SK-N-MC (cell line): ENCODE data around the genes SWSAP1 and ZNF433.

DNA sequence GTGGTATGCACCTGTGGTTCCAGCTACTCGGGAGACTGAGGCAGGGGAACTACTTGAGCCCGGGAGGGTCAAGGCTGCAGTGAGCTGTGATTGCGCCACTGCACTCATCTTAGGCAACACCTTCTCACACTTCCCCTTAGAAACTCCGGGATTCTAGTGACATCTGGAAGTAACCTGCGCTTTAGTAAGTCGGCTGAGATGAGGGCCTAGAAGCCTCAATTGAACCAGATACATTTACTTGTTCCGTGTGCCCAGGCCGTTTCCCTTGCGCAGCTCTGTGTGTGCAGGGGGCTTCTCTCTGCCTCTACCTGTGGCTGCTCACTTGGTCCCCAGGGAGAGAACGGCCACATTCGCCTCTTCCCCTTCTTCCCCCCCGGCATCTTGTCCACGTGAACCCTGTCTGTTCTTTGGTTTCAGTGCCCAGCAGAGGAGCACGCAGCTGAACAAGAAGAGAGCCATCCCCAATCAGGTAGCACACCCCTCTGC, 30.5 kb downstream of the TMED1 start:
- RRBS = 80% methylated on average over 1 of the region's 14 CpGs

- RRBS = no CpG with 5 or more reads among the region's 3 CpGs
These were observed 24.3 kb downstream of the TMED1 start for GRCh38 chr19:10811731-10812019.

- RRBS = no CpG with 5 or more reads among the region's 3 CpGs
These were observed 6.9 kb downstream of the CARM1 start for GRCh38 chr19:10878233-10878678.

DNA sequence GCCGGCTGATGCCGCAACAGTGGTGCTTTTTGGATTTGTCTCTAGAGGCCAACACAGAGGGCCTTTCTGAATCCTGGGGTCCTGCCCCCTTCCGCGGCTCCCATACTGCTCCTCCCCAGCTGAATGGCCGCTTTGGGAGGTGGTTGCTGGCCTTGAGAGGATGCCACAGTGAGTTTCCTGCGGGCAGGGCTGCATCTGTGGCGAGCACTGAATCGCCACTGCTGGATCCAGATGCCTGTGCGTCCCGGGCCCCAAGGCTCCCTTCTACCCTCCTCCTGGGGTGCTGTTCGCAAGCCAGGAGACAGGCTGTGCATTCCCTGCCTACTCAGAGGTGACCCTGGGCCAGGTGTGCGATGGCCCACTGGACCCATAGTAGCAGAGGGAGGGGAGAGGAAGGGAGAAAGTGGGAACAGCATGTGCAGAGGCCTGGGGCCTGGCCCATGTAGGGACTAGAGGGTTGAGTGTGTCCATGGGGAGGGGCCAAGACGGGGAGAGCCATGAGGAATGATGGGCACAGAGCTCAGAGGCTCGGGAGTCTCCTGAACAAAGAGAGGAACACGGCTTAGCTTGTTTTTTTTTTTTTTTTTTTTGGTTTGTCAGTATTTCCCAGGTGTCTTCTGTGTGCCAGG, 27.2 kb downstream of the CARM1 start:
- RRBS = no CpG with 5 or more reads among the region's 15 CpGs

DNA sequence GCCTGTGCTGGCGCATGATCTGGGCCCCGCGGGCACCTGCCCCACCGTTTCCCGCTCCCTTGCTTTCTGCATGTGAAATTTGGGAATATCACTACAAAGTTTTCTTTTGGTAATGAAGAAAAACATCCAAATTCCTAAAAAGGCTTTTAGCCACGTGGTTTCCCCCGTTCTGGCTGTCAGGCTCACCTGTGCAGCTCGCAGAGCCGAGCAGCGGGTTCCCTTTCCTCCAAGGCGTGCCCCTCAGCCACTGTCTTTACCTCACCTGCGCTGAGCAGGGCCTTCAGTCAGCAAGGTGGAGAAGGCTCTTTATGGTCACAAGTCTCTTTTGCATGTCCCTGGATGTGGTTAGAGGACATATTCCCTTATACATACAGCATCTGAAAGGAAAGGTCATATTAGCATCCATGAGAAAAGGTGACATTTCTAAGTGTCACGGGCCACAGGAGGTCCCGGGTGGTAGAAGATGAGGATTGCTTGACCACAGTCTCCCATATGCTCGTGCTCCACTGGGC, 23.8 kb downstream of the SMARCA4 start:
- RRBS = no CpG with 5 or more reads among the region's 15 CpGs

DNA sequence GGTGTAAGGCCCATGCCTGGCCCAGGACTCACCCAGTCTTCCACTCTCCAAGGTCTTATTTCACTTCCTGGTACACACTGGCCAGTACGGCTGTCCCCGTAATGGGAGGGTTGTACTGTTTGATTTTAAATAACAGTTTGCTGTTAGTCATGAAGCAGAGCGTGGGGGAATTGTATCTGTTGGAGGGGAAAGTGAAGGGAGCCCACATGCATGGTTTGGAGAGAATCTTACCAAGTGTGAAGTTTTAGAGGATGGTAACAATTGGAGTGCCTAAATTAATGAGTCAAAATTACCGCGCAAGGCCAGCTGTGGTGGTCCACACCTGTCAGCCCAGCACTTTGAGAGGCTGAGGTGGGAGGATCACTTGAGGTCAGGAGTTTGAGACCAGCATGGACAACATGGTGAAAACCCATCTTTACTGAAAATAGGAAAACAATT, 46.8 kb upstream of the LDLR start:
- RRBS = no CpG with 5 or more reads among the region's 5 CpGs

DNA sequence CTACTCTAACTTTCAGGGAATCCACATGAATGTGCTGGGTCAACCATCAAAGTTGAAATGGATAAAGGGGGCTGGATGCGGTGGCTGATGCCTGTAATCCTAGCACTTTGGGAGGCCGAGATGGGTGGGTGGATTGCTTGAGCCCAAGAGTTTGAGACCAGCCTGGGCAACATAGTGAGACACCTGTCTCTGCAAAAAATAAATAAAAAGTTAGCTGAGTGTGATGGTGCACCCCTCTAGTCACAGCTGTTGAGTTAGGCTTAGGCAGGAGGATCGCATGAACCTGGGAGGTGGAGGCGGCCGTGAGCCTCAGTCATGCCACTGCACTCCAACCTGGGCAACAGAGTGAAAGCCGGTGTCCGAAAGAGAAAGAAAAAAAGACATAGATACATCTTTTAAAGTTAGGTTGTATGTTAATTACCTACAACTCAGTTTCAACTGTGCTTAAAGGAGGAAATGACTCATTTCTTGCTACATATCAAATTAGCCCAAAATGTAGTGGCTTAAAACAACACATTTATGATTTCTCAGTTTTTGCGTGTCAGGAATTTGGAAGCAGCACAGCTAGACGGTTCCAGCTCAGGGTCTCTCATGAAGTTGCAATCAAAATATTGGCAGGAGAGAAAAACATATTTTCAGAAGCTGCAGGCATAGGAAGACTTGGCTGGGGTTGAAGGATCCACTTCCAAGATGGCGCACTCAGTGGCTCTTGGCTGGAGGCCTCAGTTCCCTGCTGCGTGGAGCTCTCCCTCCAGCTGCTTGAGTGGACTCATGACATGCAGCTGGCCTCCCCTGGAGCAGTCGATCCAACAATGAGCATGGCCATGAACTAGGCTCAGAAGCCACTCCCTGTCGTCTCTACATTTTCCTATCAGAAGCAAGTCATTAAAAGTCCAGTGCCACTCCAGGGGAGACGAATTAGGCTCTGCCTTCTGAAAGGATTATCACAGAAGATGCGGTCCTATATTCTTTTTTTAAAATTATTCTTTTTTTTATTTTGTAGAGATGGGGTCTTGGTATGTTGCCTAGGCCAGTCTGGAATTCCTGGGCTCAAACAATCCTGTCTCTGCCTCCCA, 7.0 kb downstream of the LDLR start:
- RRBS = no CpG with 5 or more reads among the region's 15 CpGs

DNA sequence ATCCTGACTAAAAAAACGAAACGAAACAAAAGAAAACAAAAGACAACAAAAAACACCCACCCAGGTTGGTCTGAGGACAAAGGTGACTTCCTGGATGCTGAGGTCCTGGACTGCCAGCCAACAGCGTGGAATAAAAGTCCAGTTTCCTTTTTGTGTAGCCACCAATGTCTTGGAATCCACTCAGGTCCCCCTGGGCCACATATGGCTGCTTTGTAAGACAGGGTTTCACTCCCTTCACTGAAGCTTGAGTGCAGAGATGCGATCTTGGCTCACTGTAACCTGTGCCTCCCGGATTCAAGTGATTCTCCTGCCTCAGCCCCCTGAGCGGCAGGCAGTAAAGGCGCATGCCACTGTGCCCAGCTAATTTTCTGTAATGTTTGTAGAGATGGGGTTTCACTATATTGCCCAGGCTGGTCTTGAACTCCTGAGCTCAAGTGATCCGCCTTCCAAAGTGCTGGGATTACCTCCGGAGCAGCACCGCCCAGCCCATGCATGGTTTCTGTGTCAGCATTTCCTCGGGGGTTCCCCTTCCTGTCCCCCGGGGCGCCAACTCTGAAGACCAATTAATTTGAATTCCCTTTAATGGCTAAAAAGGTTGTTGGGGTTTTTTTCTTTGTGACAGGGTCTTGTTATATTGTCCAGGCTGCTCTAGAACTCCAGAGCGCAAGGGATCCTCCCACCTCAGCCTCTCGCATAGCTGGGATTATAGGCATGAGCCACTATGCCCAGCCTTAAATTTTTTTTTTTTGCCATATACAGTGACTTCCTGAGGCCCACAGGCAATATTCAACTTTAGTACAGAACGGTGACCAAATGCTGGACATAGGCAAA, 17.5 kb downstream of the KANK2 start:
- RRBS = 10% methylated on average over 4 of the region's 16 CpGs

- RRBS = no CpG with 5 or more reads among the region's 10 CpGs
These were observed 16.9 kb downstream of the KANK2 start for GRCh38 chr19:11180495-11180894.

GRCh38 chr19:11374322-11375369, at the start of gene SWSAP1:
SWSAP1 (plus strand) TSS chr19:11374666.
- RRBS = 1% methylated on average over 5 of the region's 51 CpGs

GRCh38 chr19:11378161-11378619, 3.7 kb downstream of the SWSAP1 start:
- RRBS = 74% methylated on average over 2 of the region's 8 CpGs

DNA sequence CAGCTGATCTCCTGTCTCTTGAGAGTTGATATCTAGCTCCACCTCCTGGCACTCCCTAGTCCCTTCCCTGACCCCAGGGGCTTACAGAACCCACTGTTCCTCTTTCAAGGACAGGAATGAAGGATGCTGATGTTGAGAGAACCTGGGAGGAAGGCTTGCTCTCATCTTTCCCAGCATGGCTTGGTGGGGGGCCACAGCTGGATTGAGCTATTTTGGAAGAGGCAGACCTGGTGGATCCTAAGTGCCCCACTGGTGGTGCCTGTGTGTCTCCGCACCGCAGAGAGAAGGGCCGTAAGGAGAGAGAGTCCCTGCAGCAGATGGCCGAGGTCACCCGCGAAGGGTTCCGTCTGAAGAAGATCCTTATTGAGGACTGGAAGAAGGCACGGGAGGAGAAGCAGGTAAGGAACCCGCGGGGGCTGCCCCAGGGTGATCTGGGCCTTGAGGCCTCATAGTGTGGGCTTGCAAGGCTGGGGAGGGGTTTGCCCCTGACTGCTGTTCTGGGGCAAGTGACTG, 5.6 kb downstream of the PRKCSH start:
- RRBS = no CpG with 5 or more reads among the region's 10 CpGs

DNA sequence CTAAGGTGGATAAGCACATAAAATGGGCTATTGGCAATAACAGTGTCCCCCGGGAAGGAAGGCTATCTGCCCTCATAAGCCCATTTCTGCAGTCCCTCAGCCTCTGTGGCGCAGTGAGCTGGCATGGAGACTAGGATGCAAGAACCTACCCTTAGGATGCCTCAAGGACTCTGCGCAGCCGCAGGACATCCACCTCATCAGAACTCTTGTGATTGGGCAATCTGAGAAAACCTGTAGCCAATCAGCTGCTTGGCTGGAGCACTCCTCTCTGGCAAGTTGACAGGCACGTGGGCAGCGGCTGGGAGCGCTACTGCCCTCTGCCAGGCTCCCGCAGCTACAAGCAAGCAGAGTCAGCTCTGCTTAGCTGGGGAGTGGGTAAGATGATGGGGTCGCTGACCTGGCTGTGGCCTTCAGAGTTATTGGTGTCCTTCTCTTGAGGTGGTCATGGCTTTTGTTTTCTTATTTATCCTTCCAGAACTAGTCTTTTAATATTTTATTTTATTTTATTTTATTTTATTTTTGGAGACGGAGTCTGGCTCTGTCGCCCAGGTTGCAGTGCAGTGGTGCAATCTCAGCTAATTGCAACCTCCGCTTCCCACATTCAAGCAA, 1.6 kb upstream of the ECSIT start:
- RRBS = no CpG with 5 or more reads among the region's 12 CpGs

DNA sequence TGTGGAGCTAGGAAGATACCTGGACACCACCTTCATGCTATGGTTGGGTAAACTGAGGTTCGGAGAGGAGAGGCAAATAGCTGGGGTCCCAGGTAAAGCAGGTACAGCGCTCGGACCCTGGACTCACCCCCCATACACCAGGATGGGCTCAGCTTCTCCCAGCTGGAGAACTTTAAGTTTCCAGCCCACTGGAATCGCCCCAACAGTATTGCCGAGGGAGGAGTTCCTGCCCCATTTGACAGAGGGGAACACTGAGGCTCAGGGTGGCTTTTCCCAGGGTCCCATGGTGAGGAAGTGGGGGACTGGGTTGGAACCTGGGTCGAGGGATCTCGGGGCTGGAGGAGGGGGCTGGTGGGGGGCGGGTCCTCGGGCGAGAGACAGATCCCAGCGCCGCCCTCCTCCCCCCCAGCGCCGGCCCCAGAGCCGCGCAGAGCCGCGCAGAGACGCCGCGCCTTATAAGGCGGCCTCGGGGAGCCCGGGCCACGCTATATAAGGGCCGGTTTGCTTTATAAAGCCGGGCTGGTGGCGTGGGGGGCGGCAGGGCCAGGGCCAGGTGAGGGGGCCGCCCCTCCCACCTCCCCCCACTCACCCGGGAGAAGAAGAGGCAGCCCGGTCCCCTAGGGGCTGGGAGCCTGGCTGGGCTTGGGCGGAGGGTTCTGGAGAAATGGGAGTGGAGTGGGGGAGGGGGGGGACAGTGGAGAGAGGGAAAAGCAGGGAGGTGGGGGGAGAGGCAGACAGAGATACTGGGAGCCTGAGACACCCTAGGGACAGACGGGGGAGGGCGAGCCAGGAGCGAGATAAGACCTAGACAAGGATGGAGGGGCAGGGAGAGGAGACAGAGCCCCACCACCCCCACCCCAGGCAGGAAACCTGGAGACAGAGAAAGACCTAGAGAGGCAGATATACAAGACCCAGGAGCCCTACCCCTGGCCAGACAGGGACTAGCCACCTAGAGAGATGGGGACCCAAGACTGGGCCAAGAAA, 1.1 kb downstream of the CNN1 start:
- RRBS = 3% methylated on average over 16 of the region's 36 CpGs

DNA sequence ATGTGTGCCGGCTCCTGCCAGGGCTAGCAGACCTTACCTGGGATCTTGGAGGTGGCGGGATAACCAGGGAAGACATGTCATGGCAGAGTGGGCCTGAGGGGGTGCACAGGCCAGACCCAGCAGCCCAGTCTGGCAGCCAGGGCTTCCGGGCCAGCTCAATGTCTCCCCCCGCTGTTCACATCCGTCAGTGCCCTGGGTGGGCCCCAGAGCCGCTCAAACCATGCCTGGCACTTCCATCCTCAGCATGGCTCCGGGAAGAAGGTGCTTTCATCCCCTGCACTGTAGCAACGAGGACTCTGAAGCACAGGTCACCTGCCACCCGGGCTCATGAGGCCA, 7.1 kb downstream of the ELOF1 start:
- RRBS = 67% methylated on average over 5 of the region's 9 CpGs

DNA sequence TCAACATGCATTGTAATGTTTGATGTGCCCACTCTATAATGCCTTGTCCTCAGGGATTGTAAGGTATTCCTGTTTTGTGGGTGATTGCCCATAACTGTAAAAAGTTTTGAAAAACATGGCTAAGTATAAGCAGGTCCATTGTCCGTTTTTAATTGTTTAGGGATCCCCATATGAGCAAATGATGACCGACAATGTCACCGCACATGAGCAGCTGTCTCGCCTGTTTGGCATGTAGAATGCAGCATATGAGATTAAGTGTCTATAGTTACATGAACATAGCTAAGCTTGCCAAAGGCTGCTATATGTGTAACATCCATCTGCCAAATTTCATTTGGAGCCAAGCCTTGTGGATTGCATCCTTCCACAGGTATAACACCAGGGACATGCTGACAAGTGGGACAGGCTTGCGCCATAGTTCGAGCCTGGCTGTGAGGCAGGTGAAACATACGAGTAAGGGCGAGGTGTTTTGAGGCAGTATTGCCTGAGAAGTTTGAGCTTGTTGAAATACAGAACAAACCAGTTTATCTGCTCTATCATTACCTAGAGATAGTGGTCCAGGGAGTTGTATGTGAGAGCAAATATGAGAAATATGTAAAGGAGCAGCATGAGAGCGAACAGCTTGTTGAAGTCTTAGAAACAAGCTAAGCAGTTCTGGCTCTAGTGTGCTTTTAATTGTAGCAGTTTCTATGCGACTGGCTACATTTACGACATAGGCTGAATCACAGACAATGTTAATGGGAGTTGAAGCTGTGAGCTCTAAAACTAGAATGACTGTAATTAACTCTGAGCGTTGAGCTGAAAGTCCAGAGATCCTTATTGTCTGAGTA, 8.0 kb downstream of the ZNF439 start:
- RRBS = no CpG with 5 or more reads among the region's 12 CpGs

DNA sequence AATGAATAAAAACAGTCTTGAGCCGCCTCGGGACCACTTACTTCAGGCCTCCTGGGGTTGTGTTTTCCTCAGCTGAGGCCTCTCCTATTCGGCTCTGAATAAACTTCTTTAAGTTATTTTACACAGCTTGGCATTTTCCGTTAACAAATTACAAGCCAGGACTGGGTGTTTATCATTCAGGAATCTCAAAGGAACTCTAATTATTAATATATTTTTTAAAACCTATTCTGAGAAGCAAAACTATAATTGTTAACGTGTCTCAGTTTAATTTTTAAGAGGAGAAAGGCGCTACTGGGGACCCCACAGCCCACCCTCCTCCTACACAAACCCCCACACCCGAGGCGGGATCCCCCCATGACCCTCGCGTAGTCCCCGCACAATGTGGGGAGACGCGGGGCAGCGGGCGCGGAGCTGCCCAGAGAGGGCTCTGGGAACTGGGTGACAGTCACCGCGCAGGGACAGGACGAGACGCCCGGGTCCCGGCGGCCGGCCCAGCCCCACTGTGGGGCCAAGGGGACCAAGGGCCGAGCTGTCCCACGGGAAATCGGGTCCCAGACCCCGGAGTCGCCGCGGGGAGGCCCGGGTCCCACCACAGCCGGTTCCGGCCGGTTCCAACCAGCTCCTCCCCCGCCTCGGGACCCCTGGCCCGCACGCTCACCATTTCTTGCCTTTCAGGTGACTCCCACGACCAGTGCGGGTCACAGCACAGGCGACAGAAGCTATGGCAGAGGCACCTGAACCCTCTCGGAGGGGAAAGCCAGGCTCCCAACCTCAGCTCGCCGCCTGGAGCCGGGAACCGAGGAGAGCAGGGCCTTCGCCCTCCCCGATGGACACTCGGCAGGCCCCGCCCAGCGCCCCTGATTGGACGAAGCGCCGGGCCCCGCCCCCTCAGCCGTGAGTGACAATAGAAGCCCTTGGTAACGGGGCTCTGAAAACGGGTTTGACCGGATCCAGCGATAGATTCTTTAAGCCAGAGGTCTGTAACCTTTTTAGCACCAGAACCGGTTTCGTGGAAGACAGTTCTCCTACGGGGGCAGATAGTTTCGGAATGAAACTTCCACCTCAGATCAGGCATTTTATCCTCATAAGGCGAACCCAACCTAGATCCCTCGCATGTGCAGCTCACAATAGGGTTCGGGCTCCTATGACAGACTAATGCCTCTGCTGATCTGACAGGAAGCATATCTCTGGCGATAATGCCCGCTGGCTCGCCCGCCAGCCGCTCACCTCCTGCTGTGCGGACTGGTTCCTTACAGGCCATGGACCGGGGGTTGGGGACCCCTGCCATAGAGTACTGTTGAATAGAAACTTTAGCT, at the start of gene ZNF433:
Gene ZNF433, minus strand, starts transcription at position 801 of the 1,316 bp plus-strand sequence.
- RRBS = 4% methylated on average over 20 of the region's 75 CpGs

DNA sequence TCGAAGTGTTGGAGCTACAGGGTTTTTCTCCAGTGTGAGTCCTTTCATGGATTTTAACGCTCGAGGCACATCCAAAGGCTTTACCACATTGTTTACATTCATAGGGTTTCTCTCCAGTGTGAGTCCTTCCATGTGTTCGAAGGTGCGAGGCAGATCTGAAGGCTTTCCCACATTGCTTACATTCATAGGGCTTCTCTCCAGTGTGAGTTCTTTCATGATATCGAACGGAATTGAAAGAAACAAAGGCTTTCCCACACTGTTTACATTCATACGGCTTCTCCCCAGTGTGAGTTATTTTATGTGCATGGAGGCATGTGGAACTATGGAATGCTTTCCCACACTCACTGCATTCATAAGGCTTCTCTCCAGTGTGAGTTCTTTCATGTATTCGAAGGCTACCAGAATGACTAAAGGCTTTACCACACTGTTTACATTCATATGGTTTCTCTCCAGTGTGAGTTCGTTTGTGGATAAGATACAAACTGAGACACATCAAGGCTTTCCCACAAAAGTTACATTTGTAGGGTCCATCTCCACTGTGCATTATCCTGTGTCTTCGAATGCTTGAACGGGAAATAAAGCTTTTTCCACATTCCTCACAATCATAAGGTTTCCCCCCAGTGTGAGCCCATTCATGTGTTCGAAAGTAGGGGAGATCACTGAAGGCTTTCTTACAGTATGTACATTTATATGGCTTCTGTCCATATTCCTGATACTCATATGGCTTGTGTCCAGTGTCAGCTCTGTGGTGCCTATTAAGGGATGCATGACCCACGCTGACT, 5.4 kb upstream of the ZNF20 start:
- RRBS = no CpG with 5 or more reads among the region's 14 CpGs

GRCh38 chr19:12271490-12271775, 23.2 kb downstream of the ZNF44 start:
- RRBS = no CpG with 5 or more reads among the region's 2 CpGs

DNA sequence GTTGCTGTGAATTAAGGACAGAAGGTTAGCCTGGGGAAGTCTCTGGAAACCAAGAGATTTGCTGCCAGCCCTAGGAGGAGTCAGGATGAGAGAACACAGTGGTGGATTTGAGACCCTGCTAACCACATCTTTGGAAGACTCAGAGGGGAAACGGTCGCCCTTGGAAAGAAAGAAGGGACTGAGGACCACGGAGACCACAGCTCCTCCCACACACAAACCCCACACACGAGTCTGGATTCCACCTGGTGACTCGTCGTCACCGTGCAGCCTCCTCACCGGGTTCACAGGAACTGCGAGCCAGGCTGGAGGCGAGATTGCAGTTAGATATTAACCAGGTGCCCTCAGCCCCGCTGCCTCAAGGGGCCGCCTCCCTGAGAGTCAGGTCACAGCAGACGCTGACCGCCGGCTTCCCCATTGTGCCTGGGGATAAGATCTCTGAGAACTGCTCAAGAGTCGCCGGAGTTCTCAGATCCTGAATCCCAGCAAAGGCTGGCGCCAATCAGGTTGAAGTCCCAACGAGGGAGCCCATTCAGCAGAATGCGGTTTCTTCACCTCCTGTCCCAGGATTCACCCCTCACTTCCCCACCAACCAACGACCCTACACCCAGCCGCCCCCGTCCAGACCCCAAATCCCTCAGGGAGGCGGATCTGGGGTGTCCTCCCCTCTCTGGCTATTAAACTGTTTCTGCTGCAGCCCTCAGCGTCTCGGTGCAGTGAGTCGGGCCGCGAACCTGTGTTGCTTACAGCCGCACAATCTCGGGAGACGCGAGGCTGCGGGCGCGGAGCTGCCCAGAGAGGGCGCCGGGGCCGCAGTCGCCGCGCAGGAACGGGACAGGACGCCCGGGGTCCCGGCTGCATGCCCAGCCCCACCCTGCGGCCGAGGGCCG, 780 bp downstream of the ZNF799 start:
- RRBS = no CpG with 5 or more reads among the region's 49 CpGs